Endothelial cell of umbilical vein (primary cell): ENCODE measurements around the gene ARPC5.

GRCh38 chr1:182875649-182876772 is 36.9 kb downstream of the DHX9 start:
- PRO-cap: no peak
CAGE:
- cytosol, long polyA minus RNA: no peak
- cytosol, long polyA plus RNA: no peak
- long polyA plus RNA: no peak
- nucleus, long polyA minus RNA: no peak
- nucleus, long polyA plus RNA: no peak

- PRO-cap: no peak
CAGE:
- cytosol, long polyA minus RNA: no peak
- cytosol, long polyA plus RNA: no peak
- long polyA plus RNA: no peak
- nucleus, long polyA minus RNA: no peak
- nucleus, long polyA plus RNA: no peak
Observed at GRCh38 chr1:182887919-182888435, 48.8 kb downstream of the DHX9 start.

GRCh38 chr1:182953371-182953788 is 414 bp upstream of the SHCBP1L start:
- PRO-cap: no peak
CAGE:
- cytosol, long polyA minus RNA: no peak
- cytosol, long polyA plus RNA: no peak
- long polyA plus RNA: no peak
- nucleus, long polyA minus RNA: no peak
- nucleus, long polyA plus RNA: no peak

DNA sequence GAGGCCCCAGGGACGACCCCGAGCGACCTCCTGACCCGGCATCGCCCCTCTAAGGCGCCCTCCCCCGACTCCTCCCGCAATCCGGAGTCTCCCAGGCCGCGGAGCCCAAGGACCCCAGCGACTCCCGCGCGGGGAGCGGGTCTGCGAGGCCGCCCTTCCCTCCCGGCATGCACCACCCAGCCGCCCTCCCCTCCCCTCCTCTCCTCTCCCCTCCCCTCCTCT is 405 bp upstream of the LAMC1 start:
- PRO-cap: bidirectional peak, plus-strand start at position 120 of the sequence, minus-strand start at position 143 of the sequence
CAGE:
- cytosol, long polyA minus RNA: no peak
- cytosol, long polyA plus RNA: no peak
- long polyA plus RNA: no peak
- nucleus, long polyA minus RNA: no peak
- nucleus, long polyA plus RNA: no peak

DNA sequence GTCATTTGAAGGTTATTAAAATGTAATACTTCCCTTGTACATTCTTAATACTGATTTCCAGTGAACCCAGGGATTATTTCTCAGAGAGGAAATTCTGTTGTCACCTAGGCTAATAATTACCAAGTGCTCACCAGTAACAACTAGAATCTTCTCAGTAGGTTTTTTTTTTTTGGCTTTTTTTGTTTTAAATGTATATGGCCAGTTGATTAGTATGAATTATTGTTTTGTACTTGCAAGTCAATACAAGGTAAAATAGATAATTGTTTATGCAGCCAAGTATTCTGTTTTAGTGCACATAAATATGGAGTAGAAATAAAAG is 21.7 kb downstream of the LAMC1 start:
- PRO-cap: no peak
CAGE:
- cytosol, long polyA minus RNA: no peak
- cytosol, long polyA plus RNA: no peak
- long polyA plus RNA: no peak
- nucleus, long polyA minus RNA: no peak
- nucleus, long polyA plus RNA: no peak

- PRO-cap: no peak
CAGE:
- cytosol, long polyA minus RNA: start-site peak on the plus strand at chr1:183131320-183131325, 33 reads
- cytosol, long polyA plus RNA: no peak
- long polyA plus RNA: no peak
- nucleus, long polyA minus RNA: no peak
- nucleus, long polyA plus RNA: no peak
Observed at GRCh38 chr1:183131198-183131538, 54.9 kb upstream of the LAMC2 start.

GRCh38 chr1:183164281-183164800 is 21.7 kb upstream of the LAMC2 start:
- PRO-cap: no peak
CAGE:
- cytosol, long polyA minus RNA: no peak
- cytosol, long polyA plus RNA: no peak
- long polyA plus RNA: no peak
- nucleus, long polyA minus RNA: no peak
- nucleus, long polyA plus RNA: no peak

GRCh38 chr1:183235050-183235554 is 49.0 kb downstream of the LAMC2 start:
- PRO-cap: no peak
CAGE:
- cytosol, long polyA minus RNA: no peak
- cytosol, long polyA plus RNA: no peak
- long polyA plus RNA: no peak
- nucleus, long polyA minus RNA: no peak
- nucleus, long polyA plus RNA: no peak

- PRO-cap: no peak
CAGE:
- cytosol, long polyA minus RNA: no peak
- cytosol, long polyA plus RNA: no peak
- long polyA plus RNA: no peak
- nucleus, long polyA minus RNA: no peak
- nucleus, long polyA plus RNA: no peak
Observed at GRCh38 chr1:183331067-183331738, 87.0 kb downstream of the NMNAT2 start.

- PRO-cap: bidirectional peak, plus-strand start at chr1:183636109, minus-strand start at chr1:183635734
CAGE:
- cytosol, long polyA minus RNA: start-site peak on the minus strand at chr1:183635661-183635768, 1,703 reads
- cytosol, long polyA plus RNA: start-site peak on the minus strand at chr1:183635569-183635786, 7,848 and 8,838 reads in 2 replicates
- long polyA plus RNA: start-site peak on the minus strand at chr1:183635621-183635791, 16,936 and 15,058 reads in 2 replicates; start-site peak on the plus strand at chr1:183636071-183636146, 41 and 20 reads in 2 replicates
- nucleus, long polyA minus RNA: start-site peak on the minus strand at chr1:183635647-183635753, 1,196 reads; start-site peak on the plus strand at chr1:183636092-183636114, 161 reads
- nucleus, long polyA plus RNA: start-site peak on the minus strand at chr1:183635569-183635769, 2,542 and 2,783 reads in 2 replicates; start-site peak on the plus strand at chr1:183636090-183636110, 29 and 31 reads in 2 replicates
Observed at GRCh38 chr1:183635372-183636231, at the start of gene ARPC5. Gene ARPC5, minus strand, starts transcription at chr1:183635783.

GRCh38 chr1:183655776-183656055 is 2.6 kb upstream of the APOBEC4 start:
- PRO-cap: no peak
CAGE:
- cytosol, long polyA minus RNA: no peak
- cytosol, long polyA plus RNA: no peak
- long polyA plus RNA: no peak
- nucleus, long polyA minus RNA: no peak
- nucleus, long polyA plus RNA: no peak

GRCh38 chr1:183809778-183810657 is 5.1 kb downstream of the RGL1 start:
- PRO-cap: no peak
CAGE:
- cytosol, long polyA minus RNA: no peak
- cytosol, long polyA plus RNA: no peak
- long polyA plus RNA: no peak
- nucleus, long polyA minus RNA: no peak
- nucleus, long polyA plus RNA: no peak

DNA sequence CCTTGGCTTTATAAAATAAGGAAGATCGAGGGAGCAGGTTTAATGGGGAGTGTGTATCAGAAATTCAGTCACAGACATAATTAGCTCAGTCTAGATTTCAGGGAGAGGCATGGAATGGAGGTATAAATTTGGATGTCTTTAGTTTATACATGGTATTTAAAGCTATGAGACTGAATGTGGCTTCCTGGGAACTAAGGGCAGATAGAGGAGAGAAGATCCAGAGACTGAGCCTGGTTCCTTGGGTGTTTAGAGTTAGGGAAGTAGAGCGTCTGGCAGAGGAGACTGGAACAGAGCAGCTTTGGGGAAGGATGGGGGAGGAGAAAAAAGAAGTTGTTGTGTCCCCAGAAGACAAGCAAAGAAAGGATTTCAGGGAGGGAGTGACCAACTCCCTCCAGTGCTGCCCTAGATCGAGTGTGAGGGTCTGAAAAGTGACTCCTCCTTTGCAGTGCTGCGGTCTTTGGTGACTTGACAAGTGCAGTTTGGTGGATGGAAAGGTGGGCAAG is 62.2 kb downstream of the RGL1 start:
- PRO-cap: no peak
CAGE:
- cytosol, long polyA minus RNA: no peak
- cytosol, long polyA plus RNA: no peak
- long polyA plus RNA: no peak
- nucleus, long polyA minus RNA: no peak
- nucleus, long polyA plus RNA: no peak

GRCh38 chr1:183870426-183870715 is 65.5 kb downstream of the RGL1 start:
- PRO-cap: no peak
CAGE:
- cytosol, long polyA minus RNA: no peak
- cytosol, long polyA plus RNA: no peak
- long polyA plus RNA: no peak
- nucleus, long polyA minus RNA: no peak
- nucleus, long polyA plus RNA: no peak

GRCh38 chr1:183888417-183888787 is 83.5 kb downstream of the RGL1 start:
- PRO-cap: no peak
CAGE:
- cytosol, long polyA minus RNA: start-site peak on the plus strand at chr1:183888452-183888572, 11 reads
- cytosol, long polyA plus RNA: no peak
- long polyA plus RNA: no peak
- nucleus, long polyA minus RNA: start-site peak on the plus strand at chr1:183888439-183888529, 240 reads
- nucleus, long polyA plus RNA: no peak

GRCh38 chr1:183897481-183898197 is 92.7 kb downstream of the RGL1 start:
- PRO-cap: no peak
CAGE:
- cytosol, long polyA minus RNA: no peak
- cytosol, long polyA plus RNA: no peak
- long polyA plus RNA: no peak
- nucleus, long polyA minus RNA: no peak
- nucleus, long polyA plus RNA: no peak

- PRO-cap: no peak
CAGE:
- cytosol, long polyA minus RNA: no peak
- cytosol, long polyA plus RNA: no peak
- long polyA plus RNA: no peak
- nucleus, long polyA minus RNA: no peak
- nucleus, long polyA plus RNA: no peak
Observed at GRCh38 chr1:184050895-184051150, 707 bp upstream of the TSEN15 start.

GRCh38 chr1:184387425-184387852 is 610 bp downstream of the C1orf21 start:
- PRO-cap: no peak
CAGE:
- cytosol, long polyA minus RNA: no peak
- cytosol, long polyA plus RNA: no peak
- long polyA plus RNA: no peak
- nucleus, long polyA minus RNA: no peak
- nucleus, long polyA plus RNA: no peak

DNA sequence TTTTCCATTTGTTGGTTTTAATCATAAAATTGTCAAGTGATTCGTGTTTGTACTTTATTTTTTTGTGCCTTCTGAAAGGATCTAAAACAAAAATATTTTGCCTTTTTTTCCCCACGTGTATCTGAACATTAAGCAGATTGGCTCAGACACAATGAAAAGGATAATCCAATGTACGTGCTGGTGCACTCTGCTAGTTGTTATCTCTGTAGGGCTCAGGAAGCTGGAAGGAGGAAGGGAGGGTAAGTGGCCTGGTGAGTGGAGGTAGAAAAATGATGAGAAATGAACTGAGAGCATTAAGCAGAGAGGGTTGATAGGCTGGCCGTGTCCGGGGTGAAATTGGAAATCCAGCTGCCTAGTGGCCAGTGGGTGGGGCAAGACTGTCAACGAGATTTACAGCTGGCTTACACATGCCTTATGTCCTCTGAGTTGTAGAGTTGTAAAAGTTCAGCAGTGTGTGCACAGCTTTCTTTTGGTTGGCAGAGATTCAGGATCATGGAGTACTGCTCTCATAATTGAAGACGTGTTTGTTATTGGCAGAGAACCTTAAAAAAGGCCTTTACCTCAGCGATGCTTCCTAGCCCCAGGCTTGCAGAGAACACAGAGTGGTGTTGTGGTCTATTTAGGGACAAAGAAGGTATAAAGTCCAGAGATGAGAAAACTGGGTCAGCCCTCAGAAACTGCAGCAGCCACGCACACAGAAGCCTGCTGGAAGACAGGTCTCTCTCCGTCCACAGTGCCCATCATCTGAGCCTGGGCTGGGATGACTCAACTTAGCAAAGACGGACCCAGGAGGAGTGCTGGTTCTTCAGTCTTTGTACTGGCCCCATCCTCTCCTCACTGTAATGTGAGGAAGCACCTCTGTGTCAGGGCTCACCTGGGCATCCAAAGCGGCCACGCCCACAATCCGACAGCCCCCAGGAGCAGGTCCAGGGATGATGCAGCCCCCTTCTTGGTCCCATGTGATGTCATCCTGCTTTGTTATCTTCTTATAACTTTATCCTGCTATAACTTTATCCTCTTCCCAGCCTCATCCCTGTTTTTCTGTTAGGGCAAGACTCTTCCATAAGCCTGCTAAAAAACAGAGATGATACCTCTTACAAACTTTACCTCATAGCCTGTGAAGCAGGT is 132.3 kb downstream of the EDEM3 start:
- PRO-cap: no peak
CAGE:
- cytosol, long polyA minus RNA: no peak
- cytosol, long polyA plus RNA: no peak
- long polyA plus RNA: no peak
- nucleus, long polyA minus RNA: no peak
- nucleus, long polyA plus RNA: no peak

DNA sequence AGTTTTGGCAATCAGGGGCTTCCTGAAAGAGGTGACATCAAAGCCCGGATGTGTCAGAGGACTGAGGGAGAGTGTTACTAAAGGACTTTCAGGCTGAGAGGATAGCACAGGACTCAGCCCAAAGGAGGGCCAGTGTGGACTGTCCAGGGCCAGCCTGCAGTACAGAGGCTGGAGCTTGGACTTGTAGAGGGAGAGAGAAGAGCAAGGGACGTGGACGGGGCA is 128.5 kb downstream of the EDEM3 start:
- PRO-cap: no peak
CAGE:
- cytosol, long polyA minus RNA: no peak
- cytosol, long polyA plus RNA: no peak
- long polyA plus RNA: no peak
- nucleus, long polyA minus RNA: no peak
- nucleus, long polyA plus RNA: no peak